HTR-8/SVneo (cell line): Measurements from ENCODE around the genes SELENON, PDIK1L, CNKSR1 and CD52.

DNA sequence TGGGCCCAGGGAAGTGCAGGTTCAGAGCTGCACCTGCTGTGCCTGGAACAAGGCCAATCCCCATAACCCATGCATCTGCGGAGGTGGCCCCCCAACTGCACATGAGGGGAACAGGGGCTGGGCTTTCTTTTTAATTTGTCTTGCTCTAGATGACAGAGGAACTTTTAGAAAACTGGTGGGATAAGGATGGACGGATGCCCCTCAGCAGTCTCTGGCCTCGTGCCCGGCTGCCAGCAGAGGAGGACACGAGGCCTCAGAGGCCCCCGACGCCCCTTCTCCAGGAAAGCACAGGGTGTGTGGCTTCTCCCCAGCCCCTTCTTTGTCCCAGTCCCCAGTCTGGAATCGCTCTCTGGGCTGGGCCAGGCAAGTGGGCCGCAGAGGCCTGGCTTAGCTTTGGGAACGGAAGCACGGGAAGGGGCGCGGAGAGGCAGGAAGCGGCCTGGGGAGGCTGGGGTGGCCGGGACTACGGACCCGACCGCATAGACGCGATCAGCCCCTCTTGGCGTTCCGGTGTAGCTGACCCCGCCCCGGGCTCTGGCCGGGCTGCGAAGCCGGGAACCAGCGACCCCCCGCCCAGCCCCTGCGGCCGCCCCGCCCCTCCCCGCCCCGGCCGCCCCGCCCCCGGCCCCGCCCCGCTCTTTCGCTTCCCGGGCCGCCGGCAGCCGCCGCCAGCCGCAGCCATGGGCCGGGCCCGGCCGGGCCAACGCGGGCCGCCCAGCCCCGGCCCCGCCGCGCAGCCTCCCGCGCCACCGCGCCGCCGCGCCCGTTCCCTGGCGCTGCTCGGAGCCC is at the start of gene SELENON:
Gene SELENON (plus strand): TSS at position 643 of the 789 bp plus-strand sequence.
- RRBS, result 2% methylated on average over 25 of the region's 66 CpGs

DNA sequence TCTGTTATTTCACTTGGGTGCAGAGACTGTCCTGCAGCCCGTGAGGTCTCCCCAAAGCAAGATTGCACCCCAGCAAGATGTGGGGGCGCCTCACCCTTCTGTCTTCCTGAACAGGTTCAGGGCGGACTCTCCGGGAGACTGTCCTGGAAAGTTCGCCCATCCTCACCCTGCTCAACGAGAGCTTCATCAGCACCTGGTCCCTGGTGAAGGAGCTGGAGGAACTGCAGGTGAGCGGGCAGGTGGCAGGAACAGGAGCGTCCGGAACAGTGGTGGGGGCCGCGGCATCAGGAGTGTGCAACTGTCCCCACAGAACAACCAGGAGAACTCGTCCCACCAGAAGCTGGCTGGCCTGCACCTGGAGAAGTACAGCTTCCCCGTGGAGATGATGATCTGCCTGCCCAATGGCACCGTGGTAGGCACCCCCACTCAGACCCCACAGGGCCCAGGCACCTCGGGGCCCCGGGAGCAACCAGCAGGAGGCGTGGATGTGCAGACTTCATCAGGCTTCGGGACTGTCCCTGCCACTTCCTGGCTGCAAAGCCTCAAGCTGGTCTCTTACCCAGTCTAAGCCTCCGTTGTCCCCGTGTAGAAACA is 5.9 kb upstream of the MTFR1L start:
- RRBS, result 100% methylated on average over 5 of the region's 20 CpGs

DNA sequence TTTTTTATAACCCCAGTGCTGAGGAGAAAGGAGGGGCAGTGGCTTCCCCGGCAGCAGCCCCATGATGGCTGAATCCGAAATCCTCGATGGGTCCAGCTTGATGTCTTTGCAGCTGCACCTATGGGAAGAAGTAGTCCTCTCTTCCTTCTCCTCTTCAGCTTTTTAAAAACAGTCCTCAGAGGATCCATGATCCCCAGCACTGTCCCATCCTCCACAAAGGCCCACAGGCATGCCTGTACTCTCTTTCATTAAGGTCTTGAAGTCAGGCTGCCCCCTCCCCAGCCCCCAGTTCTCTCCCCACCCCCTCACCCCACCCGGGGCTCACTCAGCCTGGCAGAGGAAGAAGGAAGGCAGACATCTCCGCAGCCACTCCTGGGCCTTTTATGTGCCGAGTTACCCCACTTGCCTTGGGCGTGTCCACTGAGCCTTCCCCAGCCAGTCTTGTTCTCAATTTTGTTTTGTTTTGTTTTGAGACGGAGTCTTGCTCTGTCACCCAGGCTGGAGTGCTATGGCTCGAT is 2.9 kb upstream of the MTFR1L start:
- RRBS, result no CpG with 5 or more reads among the region's 9 CpGs

- RRBS, result 9% methylated on average over 3 of the region's 9 CpGs
Measured at GRCh38 chr1:25858345-25858923, 823 bp downstream of the AUNIP start.

DNA sequence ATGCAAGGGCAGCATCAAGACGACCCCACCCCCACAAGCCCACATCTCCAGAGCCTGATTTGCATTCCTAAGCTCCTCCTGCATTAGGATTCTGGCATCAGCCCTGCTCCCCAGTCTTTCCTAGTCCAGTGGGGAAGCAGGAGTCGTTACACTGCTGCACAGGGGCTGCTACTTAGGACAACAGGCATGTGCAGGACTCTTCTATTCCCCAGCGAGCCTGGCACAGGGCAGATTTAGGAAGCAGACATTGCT is 7.9 kb downstream of the PAQR7 start:
- RRBS, result no CpG with 5 or more reads among the region's 3 CpGs

DNA sequence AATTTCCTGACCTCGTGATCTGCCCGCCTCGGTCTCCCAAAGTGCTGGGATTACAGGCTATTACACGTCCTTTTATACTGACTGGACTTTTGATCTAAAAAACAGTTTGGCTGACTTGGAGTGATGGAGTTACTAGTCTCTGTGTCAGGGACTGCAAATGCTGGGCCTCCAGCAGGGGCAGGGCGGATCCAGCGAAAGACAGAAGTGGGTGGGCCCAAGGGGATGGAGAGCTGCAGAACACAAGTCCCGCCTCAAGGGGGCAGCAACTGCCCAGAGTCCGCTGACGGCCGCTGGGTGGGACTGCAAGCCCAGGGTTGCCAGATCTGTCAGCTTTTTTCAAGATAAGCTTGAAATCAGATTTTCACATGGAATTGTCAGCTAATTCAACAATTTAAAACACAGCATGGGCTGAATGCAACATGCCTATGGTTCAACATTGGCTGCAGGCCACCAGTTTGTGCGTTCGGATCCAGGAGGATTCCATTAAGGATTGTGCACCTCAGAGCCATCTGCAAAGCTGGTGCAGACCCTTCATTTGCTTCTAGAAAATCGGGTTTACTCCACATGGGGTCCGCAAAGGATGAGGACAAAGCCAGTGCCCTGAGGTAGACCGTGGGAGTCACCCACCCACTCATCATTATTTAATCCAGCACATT is 10.8 kb downstream of the STMN1 start:
- RRBS, result no CpG with 5 or more reads among the region's 15 CpGs

DNA sequence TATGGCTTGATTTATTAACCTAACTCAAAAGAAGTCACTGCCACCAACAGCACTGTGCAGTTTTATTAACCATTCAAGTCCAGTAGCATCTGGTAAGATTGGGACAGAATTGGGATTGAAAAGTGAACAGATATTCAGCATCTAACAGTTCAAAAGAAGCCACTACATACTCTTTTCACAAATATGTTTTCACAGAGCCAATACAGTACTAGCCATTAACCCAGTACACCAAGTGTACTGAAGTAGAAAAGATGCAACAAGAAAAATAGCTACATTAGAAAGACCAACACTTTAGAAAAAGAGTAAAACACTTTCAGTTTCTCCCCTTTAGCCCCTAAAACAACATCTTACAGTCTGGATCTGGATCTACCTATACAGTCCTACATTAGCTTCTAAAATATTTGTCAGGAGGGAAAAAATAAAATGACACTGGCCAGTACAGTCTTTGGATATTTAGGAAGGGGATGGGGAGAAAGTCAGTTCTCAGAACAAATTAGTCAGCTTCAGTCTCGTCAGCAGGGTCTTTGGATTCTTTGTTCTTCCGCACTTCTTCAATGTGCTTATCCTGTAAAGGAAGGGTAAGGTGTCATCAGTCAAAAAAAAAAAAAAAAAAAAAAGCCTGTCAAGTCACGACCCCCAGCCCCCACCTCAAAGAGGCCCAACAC is 5.6 kb downstream of the STMN1 start:
- RRBS, result no CpG with 5 or more reads among the region's 3 CpGs

DNA sequence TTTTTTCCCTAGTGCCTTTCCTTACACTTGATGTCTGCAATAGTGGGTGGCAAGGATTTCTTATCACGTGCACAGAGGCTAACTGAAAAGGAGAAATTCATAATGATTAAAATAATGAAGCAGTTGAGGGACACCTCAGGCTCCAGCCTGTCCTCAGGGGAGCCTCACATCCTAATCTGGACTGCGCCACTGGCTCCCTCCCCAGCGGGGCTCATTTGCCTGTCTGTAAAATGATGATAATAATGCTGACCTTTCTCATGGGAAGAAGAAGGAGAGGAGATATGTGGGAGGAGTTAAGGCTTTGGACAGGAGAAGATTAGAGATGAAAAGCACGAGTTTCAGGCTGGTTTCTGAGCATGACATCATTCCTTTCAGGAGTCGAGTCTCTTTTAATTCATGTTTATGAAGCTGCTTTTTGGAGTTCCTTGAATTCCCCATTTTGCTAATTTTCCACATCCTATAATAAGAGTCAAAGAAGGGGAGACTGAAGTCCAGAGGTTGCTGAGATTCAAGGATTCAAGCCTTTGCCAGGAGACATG is 27.2 kb upstream of the STMN1 start:
- RRBS, result no CpG with 5 or more reads among the region's 5 CpGs

DNA sequence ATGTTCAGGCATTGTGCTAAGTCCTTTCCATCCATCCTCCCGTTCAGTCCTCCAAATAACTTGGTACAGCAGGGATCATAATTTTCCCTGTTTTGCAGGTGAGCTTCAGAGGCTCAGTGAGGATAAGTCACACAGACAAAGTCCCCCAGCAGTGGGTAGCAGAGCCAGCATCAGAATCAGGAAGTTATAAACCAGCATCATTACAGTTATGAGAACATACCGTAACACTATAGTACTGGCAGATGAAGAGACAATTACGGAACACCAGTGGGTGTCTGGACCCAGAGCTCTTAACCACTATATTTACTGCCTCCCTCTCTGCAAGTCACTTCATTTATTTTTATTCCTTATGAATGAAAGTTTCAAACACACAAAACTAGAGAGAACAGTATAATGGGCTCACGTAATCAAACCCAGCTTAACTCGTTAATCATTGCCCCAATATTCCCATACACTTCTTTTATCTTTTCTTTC is 5.5 kb upstream of the TRIM63 start:
- RRBS, result no CpG with 5 or more reads among the region's 5 CpGs

DNA sequence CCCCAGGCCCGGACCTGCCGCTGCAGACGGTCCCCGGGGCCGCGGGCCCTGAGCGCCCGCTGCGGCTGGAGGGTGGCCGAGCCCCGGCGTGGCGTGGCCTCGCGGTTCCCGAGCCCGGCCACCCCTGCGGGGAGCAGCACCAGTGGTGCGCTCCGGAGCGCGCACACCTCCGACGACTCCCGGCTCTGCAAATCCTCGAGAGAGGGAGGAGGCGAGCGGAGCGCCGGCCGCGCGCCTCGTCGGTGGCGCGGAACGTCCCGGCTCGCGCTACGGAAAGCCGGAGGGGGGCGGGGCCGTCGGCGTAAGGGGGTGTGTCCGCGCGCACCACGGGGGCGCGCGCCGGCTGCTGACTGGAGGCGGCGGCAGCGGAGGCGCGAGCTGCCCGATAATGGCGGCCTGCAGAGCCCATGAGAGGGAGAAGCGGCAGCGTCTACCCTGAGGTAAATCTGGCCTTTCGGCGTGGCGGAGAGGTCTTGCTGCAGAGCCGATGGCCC is at the start of gene PDIK1L:
Gene PDIK1L (plus strand): TSS at position 349 of the 494 bp plus-strand sequence.
- RRBS, result 1% methylated on average over 27 of the region's 68 CpGs

DNA sequence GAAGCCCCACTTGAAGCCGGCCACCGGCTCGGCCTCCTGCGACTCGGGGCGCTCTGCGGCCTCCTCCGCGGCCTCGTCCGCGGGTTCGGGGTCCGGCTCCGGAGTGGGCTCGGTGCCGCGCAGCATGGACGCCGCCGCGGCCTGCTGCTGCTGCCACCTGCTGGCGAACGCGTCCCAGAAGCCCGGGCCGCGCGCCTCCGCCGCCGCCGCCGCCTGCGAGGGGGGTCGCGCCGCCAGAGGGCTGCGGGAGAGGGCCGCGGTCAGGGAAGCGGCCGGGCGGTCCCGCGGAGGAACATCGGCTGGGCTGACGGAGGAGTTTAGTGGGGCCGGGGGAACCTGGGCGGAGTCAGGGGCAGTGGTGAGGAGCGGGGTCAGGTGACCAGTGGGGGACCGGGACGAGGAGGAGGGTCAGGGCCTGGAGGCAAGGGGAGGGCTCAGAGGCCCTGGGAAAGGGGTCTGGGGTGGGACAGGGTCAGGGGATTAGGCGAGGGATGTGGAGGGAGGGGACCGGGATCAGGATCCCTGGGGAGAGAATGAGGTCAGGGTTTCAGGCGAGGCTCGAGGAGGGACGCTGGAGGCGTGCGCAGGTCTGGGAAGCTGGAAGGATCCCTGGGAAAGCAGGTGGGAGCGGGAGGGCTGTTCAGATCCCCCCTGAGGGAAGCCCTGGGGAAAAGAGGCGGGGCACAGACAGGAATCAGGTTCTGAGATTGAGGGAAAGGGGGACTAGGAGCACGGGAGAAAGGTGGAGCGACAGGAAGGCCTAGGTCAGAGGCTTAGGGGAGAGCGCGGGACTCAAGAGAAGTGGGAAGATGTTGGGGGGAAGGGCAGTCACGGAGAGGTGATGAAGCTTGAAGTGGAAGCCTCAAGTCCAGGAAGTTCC is 4.3 kb downstream of the C1orf232 start:
- RRBS, result 13% methylated on average over 49 of the region's 67 CpGs

- RRBS, result 97% methylated on average over 7 of the region's 21 CpGs
Measured at GRCh38 chr1:26177023-26177588, at the start of gene CNKSR1. Gene CNKSR1, plus strand, starts transcription at chr1:26177491.

GRCh38 chr1:26278180-26278829 is 1.6 kb upstream of the SH3BGRL3 start:
- RRBS, result no CpG with 5 or more reads among the region's 5 CpGs

DNA sequence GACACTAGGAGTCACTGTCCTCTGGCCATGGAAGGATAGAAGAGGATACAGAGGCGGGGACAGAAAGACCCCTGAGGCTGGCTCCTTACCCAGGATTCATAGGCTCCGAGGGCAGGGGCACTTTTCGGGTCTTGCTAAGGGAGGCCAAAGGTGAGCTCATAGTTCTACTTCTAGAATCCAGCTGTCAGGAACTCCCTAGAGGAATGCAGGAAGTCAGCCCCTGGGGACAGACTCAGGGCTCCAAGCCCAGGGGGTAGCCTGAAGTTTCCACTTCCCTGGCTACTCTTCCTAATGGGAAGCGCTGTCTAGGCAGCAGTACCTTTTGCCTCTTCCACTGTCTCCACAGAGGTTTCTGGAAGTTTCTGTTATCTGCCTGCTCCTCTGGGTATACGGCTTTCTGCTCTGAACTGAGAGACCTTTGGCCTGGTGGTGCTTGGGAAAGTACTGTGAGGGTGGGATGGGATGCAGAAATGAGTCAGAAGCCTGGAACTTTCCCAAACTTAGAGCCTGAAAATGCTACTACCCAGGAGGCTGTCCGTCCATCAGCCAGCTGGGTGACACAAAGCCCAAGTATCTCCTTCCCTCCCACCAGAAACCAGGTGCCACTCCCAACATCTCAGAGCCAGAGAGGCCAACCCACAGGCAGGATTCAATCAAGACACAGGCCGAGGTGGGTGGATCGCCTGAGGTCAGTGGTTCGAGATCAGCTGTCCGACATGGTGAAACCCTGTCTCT is 3.5 kb downstream of the UBXN11 start:
- RRBS, result no CpG with 5 or more reads among the region's 10 CpGs

GRCh38 chr1:26317517-26318241 is at the start of gene CD52:
Gene CD52, plus strand, starts transcription at chr1:26317958.
- RRBS, result no CpG with 5 or more reads among the region's 10 CpGs

GRCh38 chr1:26344006-26344348 is 10.0 kb downstream of the CRYBG2 start:
- RRBS, result 94% methylated on average over 4 of the region's 10 CpGs

DNA sequence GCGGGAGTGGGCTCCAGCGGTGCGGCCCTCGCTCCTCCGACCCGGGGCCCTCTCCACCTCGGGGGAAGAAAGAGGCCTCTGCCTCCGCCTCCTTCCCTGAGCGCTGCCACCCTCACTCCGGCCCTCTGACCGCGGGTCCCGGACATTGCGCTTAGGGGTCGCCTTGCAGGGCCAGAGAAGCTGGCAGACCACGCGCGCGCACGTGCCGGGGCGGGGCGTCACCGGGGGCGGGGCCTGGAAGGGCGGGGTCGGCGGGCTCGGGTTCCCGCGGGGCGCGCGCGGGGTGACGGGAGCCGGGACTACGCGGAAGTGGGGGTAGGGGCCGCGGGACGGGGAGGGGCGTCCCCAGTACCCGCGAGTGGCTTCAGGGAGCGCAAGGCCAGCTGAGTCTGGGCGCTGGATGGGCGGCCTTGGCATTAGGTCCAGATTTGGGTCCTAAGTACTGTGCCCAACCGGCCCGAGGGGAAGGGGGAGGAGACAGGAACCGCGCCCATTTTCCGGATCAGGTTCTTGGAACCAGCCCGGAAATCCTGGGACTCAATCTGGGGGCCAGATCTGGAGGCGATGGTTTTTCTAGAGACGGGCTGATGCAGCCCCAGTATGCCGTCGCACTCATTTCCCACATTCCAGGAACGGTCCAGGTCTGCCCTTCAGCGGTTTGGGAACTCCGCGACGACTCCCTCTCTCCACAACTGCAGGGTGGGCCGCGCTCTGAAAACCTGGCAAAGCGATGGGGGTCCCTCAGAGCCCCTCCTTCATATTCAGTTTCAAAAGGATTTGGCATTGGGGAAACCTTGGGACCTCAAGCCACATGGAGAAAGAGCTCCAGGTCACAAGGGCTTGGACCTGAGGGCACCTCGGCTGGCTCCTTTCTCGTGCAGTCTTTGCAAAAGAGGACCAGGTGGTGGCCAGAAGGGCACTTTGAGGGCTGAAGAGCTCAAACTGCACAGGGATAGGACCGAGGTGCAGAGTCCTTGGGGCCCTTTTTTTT is 28.5 kb upstream of the RPS6KA1 start:
- RRBS, result 2% methylated on average over 37 of the region's 69 CpGs

GRCh38 chr1:26530394-26530966 is 919 bp downstream of the RPS6KA1 start:
- RRBS, result no CpG with 5 or more reads among the region's 8 CpGs

DNA sequence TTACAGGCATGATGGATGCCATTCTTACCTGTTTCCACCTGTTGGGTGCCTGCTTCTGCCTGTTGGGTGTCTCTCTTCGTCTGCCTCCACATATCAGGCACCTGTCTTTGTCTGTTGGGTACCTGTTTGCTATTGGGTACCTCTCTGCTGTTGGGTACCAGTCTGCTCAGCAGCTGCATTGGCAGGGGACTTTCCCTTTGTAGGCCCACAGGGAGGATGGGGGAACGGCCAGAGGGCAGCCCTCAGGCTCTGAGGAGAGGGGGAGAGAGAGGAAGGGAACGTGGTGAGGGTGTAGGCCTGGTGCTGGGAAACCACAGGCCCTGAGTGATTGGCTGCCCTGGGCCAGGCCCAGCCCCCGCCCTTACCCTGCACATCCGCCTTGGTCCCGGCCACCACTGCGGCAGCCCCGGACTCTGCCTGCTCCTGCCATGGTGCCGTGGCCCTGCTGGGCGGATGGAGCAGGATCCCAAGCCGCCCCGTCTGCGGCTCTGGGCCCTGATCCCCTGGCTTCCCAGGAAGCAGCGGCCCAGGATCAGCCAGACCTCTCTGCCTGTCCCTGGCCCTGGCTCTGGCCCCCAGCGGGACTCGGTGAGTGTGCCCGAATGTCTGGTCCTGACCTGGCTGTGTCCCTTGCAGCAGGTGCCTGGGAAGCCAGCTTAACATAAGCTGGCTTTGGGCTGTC is 16.0 kb downstream of the RPS6KA1 start:
- RRBS, result no CpG with 5 or more reads among the region's 17 CpGs

DNA sequence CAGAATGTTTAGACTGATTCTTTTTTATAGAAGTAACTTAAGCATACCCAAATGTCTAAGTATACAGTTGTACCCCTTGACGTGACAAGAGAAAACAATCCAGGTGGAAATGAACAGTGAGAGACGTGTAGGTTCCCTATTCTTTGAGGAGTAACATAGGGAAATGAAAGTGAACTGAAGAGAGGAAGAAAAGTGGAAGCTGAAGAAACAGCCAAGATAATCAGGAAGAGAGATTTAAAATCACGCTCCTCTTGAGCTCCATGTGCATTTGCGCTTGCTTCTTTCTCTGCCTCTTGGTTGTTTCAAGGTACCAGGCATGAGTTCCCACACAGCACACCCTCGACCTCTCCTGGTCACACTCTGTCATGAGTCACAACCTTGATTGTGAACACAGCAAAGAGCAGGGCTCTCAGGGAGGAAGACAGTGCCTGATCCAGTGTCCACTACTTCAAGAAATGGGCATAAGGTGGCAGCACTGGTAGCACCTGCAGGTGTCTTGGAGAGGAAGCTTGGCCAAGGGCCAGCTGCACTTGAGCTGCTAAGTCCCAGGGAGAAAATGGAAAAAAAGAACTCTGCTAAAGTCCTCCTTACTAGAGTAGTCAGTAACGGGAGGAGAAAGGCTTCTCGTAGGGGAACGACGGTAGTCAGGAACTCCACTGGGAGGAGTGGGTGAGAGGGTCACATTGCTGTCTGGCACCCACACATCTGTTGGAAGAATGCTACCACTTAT is 18.4 kb upstream of the ARID1A start:
- RRBS, result no CpG with 5 or more reads among the region's 9 CpGs